Thyroid gland (tissue), 7 donors: ENCODE data around the genes TLCD2 and SMYD4.

DNA sequence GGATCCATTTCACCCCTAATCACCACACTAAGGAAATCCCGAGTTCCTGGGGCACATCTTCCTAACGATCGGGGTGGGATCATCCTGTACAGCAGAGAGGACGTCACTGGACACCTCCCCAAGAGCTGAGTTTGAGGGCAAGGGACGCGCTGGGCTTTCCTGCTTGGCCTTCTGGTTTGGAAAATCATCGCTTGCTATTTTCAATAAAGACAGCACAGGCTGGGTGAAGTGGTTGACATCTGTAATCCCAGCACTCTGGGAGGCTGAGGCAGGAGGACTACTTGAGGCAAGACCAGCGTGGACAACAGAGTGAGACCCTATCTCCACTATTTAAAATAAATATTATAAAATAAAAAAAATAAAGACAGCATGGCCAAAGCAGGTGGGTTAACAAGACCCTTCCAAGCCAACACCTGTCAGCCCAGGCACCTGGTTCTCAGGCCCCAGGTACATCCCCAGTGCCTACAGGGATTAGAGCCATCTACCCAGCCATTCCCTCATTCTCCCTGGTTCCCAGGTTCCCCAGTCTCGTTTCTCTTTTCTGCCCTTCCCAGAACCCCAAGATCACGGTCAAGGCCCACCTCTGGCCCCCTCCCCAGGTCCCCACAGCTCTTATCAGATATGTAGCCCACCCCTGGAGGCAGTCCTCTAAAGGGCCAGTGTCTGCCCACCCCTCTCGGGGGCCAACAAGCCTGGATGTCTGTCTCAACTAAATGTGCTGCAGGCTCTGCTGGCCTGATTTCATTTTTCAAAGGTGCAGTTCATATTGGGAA lies 5.8 kb downstream of the PITPNA start:
- PRO-cap, 2 experiments = no peak in any of the 2 experiments
- RAMPAGE, long total RNA, 5 experiments = no peak in any of the 5 experiments

- PRO-cap, 2 experiments = no peak in any of the 2 experiments
- RAMPAGE, long total RNA, 5 experiments = no peak in any of the 5 experiments
Measured at GRCh38 chr17:1561591-1562176, 908 bp downstream of the PITPNA start.

DNA sequence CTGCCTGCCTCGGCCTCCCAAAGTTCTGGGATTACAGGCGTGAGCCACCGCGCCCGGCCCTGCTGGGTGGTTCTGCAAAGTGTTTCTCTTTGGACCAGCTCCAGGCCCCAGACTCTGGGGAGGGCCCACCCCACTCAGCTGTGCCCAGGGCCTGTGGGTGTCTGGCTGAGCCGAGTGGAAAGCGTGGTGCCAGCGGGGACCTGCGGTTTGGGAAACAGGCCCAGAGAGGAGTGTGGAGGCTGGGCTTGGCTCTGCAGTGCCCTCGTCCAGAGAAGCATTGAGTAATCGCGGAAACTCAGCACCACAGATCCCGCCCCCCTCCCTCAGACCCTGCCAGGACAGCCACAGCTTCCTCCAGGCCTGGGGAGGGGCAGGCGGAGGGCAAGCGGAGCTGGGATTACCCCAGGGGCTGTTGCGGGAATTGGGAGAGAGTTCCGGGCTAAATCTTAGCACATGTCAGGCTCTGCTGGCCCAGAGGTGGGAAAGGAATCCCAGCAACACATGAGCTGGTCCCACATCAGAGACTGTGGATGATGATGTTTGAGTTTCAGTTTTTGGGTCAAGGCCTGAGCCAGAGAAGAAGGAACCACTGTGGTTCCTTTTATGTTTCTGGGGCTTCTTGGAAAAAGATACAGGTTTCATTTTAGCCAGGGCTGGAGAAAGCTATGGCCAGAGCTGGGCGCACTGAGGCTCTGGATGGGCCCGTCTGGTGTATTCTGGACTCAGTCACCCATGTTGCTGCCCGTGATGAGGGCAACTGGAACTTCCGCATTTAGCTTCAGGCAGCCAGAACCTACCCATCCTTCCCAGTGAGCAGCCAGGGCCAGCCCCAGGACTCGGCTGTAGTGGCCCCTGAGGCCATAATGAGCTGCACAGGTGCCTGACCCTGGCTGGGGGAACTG lies 14.8 kb upstream of the PITPNA start:
- PRO-cap, 2 experiments = peak in 1 of 2 experiments; most common plus-strand start position 357 of the sequence (in 1); most common minus-strand start position 253 of the sequence (in 1)
- RAMPAGE, long total RNA, 5 experiments = no peak in any of the 5 experiments

DNA sequence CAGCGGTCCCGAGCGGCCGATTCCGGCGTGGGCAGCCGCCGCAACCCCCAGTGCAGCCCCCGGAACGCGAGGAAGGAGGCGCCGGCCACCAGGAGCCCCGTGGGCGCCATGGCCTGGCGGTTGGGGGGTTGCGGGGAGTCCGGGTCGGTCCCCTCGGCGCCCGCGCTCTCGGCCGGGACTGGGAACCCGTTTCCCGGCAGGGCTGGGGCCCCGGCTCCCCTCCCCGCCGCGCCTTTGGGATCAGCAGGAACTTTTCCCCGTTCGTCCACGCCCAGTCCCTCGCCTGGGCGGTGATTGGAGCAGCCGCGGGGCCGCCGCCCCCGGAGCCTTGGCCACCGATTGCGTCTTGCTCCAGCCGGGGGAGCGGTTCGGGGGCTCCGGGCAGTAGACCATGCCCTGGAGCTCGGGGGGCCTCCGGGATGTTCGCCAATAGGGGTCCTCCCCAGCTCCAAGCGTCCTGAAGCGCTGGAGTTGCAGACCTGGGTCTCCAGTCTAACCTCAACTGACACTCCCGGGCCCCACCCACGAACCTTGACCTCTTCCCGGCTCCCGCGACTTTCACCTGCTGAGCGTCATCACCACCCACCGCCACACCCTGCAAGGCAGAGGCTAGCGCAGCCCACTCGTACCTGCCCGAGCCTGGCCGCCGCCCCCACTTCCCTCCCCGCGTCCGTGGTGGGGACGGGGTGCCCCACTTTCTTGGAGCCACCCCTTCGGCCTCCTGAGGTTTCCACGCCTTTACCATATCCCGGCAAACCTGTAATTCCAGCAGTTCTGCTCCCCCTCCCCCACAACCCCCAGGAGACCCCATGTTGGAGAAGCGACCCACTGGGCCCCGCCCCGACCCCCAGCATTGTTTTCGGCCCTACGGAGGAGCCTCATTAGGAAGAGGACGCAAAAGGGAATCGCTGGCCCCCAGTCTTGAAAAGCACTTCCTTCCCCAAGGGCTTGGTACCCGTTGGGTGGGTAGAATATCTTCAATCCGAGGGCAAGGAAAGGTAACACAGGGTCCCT lies at the start of gene TLCD2:
Gene TLCD2, minus strand, starts transcription at position 245 of the 1,014 bp plus-strand sequence.
- PRO-cap, 2 experiments = peak in 2 of 2 experiments; most common plus-strand start position 332 of the sequence (in 1); most common minus-strand start position 180 of the sequence (in 1)
- RAMPAGE, long total RNA, 5 experiments = no peak in any of the 5 experiments

DNA sequence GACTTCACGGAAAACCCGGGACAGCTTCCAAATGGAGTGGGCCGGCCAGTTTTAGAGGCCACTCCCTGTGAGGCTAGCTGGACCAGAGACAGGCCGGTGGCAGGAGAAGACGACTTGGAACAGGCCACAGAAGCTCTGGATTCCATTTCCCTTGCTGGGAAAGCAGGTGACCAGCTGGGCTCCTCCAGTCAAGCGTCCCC lies 2.2 kb downstream of the WDR81 start:
- PRO-cap, 2 experiments = no peak in any of the 2 experiments
- RAMPAGE, long total RNA, 5 experiments = no peak in any of the 5 experiments

DNA sequence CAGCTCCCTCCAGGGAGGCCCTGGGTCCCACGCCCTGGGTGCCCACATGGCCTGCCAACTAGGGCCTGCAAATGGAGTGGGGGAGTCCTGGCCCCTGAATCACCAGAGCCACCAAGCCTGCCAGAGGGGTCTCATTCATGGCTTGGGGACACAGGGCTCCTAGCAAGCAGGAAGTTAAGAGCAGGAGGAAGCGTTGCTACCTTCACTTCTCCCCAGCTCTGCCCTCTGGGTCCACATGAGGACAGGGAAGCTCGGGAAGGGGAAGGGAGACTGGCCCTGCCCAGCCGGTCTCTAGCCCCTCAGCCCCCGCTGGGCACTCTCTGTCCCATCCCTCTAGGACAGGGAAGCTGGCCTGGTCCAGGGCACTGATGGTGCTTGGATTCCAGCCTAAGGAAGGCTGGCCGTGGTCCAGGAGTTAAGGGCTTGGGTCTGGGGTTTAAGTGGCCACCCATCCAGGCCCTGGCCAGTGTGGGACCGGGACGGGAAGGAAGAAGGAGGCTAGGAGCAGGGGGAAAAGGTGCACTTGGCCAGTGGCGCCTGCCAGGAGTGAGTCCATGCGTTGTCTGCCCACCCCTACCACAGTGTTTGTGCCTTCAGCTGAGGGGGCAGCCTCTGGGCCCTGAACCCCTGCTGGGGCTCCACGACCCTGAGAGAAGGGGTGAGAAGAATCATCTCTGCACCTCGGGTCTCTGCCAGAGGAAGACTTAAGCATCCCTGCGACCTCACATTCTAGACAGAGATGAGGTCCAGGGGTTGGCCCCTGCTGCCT lies 4.7 kb upstream of the SERPINF2 start:
- PRO-cap, 2 experiments = no peak in any of the 2 experiments
- RAMPAGE, long total RNA, 5 experiments = no peak in any of the 5 experiments

GRCh38 chr17:1776261-1776915 lies 14.5 kb downstream of the SERPINF1 start:
- PRO-cap, 2 experiments = no peak in any of the 2 experiments
- RAMPAGE, long total RNA, 5 experiments = no peak in any of the 5 experiments

- PRO-cap, 2 experiments = peak in 2 of 2 experiments; most common plus-strand start chr17:1830000 (in 2); most common minus-strand start chr17:1829862 (in 2)
- RAMPAGE, long total RNA, 5 experiments = start-site peak on the plus strand in 2 of 5 experiments, at chr17:1829951-1830039 at its widest, 108 to 456 reads per replicate
Measured at GRCh38 chr17:1829205-1830333, at the start of gene SMYD4. Gene SMYD4, minus strand, starts transcription at chr17:1829902.

- PRO-cap, 2 experiments = no peak in any of the 2 experiments
- RAMPAGE, long total RNA, 5 experiments = no peak in any of the 5 experiments
Measured at GRCh38 chr17:1960943-1961492, 64.1 kb downstream of the RTN4RL1 start.

DNA sequence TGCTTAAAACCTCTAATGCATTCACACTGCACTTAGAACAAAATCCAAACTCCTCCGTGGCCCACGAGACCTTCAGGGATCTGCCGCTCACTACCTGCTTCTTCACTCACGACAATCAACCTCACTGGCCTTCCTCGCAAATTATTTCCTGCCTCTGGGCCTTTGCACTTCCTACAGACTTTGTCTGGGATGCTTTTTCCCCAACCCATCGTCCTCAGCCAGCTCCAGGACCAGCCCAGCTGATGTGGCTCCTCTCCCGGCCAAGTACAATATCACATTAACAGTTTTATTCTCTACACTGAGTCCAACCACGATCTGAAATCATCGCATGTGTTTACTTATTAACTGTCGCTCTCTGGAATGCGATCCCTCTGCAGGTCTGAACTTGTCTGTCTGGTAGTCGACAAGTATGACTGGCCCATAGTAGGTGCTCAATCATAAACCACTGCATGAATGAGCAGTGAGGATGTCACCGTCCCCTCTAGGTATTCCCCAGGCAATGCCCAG lies 28.0 kb downstream of the RTN4RL1 start:
- PRO-cap, 2 experiments = no peak in any of the 2 experiments
- RAMPAGE, long total RNA, 5 experiments = no peak in any of the 5 experiments

DNA sequence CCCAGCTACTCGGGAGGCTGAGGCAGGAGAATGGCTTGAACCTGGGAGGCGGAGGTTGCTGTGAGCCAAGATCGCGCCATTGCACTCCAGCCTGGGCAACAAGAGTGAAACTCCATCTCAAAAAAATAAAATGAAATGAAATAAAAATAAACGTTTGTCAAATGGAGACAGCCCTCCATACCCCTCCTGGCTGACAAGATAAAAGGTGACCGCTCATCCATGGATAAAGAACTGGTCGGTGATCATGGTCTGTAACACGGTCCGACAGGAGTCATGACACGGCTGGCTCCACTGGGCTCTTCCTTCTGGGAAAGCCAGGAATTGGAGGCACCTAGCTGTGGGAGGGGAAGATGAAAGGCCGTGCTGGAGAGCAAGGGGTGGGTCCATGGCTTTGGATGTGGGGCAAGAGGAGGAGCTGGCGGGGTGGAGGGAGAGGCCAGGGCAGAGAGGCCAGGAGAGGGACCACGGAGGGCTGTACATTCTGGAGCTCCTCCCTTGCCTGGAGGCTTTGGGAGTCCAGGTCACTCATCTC lies 13.9 kb downstream of the RTN4RL1 start:
- PRO-cap, 2 experiments = peak in 1 of 2 experiments; most common plus-strand start position 444 of the sequence (in 1)
- RAMPAGE, long total RNA, 5 experiments = no peak in any of the 5 experiments

GRCh38 chr17:2042157-2043128 lies 621 bp downstream of the OVCA2 start:
- PRO-cap, 2 experiments = peak in 1 of 2 experiments; most common plus-strand start chr17:2042483 (in 1); most common minus-strand start chr17:2042277 (in 1)
- RAMPAGE, long total RNA, 5 experiments = start-site peak on the minus strand in 1 of 5 experiments, at chr17:2042968-2043017 at its widest, 6 reads per replicate

DNA sequence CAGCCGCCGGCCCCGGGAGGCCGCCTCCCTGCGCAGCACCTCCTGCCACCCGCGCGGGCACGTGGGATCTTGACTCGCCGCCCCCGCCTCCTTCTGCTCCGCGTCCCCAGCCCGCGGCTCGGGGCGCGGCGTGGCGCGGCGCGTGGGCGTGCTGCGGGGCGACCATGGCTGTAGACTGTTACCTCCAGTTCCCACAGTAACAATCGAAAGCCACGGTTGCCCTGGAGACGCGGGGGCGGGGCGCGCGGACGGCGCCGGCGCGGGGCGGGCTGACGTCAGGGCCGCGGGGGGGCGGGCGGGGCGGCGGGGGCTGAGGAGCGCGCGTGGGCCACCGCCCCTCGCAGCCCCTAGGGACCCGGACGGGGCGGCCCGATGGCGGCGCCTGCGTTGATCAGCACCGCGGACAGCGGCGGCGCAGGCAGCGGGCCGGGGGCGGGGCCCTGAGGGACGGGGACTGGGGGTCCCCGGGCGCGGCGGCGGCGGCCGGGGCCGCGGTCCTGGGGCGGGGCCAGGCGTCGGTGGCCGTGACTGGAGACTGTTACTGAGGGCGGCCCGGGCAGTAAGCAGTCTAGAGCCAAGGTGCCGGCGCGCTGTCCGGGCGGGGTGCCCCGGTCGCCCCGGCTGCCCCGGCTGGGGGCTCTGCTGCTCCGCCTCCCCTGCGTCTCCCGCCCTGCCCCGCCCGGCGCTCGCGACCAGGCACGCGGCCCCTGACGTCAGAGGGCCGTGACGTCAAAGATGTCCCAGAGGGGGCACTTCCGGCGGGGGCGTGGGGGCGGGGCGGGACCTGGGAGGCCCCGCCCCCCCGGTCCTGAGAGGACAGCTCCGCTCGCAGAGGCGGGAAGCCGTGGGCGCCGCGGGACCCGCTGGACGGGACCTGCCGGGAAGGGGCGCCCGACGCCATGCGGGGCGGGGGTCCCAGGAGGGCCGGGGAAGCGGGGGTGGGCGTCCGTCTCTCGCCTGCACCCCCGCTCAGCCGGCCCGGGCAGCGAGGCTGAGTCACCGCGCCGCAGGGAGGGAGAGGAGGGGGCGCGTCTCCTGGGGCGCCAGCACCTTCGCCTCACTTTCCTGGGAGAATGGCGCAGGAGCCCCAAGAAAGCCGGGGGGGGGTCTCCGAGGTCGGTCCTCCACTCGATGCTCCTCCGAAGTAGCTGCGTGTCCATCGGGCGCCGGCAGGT lies 4.7 kb upstream of the HIC1 start:
- PRO-cap, 2 experiments = peak in 2 of 2 experiments; most common plus-strand start position 294 of the sequence (in 1); most common minus-strand start position 177 of the sequence (in 2)
- RAMPAGE, long total RNA, 5 experiments = no peak in any of the 5 experiments

GRCh38 chr17:2056883-2057704 lies 2.2 kb downstream of the HIC1 start:
- PRO-cap, 2 experiments = no peak in any of the 2 experiments
- RAMPAGE, long total RNA, 5 experiments = no peak in any of the 5 experiments

- PRO-cap, 2 experiments = no peak in any of the 2 experiments
- RAMPAGE, long total RNA, 5 experiments = no peak in any of the 5 experiments
Measured at GRCh38 chr17:2061206-2061920, 6.5 kb downstream of the HIC1 start.

DNA sequence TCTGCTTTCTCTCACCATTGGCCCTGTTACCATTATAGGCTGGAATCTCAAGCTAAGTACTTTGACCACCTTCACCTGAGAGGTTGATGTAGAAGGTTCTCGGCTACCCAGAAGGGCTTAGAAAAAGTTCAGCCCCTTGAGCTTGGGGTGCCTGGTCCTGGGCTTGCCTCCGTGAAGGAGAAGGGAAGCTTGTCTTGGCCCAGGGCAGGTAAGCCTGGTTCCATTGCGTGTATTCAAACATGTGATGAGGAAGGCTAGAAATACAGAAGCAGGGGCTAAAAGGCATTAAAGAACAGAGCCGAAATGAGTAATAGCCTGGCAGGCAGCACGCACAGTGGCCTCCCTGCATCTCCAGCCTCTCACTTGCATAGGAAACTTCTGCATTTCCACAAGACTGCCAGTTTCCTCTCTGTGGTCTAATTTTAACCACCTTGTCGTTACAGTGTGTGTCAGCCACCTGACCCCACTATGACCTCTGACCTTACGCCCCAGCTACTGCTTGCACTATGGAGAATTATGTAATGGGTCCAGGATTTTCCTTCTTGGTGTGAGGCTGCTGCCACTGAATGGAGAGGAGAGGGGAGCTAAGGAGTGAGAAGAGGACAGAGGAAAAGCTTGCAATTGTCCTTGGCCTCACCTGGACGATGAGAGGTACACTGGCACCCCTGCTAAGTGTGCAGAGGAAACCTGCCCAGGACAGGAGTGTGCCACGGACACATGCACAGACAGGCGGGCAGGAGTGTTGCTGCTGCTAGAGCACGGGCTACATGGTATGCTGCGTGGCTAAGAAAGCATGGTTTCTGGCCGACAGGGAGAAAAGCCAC lies 32.8 kb downstream of the HIC1 start:
- PRO-cap, 2 experiments = peak in 1 of 2 experiments; most common plus-strand start position 565 of the sequence (in 1); most common minus-strand start position 365 of the sequence (in 1)
- RAMPAGE, long total RNA, 5 experiments = no peak in any of the 5 experiments

DNA sequence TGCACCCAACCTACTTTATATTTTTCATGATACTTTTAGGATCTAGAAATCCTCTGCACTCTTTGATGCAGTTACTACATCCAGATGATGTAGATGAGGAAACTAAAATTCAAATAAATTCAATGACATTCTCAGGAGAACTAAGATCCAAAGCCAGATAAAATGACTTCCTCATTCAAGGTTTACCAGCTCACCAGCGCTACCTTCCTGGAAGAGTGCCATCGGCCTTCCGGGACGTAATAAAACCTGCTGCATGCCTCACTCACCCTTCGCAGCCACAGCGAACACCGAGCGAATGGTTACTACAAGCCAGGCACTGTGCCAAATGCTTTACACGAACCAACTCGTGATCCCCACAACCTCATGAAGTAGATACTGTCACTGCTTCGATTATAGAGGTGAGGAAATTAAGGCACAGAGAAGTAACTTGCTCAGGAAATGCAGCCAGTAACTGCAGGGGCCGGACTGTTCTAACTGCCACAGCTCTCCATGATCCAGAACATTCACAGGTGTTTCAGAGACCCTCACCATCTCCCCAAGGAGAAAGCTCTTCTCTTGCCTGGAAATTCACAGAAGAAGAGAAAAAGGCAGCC lies 46.6 kb downstream of the HIC1 start:
- PRO-cap, 2 experiments = peak in 1 of 2 experiments; most common plus-strand start position 272 of the sequence (in 1)
- RAMPAGE, long total RNA, 5 experiments = no peak in any of the 5 experiments

GRCh38 chr17:2172517-2173008 lies 117.7 kb downstream of the HIC1 start:
- PRO-cap, 2 experiments = peak in 1 of 2 experiments; most common plus-strand start chr17:2172815 (in 1)
- RAMPAGE, long total RNA, 5 experiments = no peak in any of the 5 experiments

DNA sequence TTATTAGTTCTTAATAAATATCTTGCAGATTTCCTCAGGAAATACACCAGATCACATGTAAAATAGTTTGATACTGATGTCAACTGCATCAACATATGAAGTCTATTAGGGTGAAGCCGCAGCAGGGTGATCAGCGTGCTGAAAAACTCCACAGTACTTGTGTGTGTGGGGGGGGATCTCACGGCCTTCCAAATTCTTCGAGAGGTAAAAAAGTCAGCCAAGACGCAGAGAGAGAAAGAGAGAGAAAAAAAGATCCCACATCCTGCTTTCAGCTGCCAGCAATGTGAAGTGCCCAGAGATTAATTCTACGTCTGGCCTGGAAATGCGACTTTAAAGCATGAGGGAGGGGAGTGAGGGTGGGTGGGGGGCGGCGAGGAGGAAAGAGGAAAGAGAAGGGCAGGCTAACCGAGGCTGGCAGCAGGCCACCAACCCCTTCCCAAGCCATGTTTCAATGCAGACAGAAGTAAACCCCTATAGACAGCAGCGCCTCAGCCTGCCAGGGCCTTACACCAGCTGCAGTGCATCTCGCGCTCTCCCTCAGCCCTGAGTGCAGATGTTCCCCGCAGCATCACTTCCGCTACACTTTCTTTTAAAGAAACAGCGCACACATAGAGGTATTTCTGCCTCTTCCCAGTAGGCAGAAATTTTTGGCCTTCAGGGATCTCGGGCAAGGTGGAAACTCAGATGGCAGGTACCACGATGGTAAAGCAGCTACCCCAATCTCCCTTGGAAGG lies 87.9 kb downstream of the SMG6 start:
- PRO-cap, 2 experiments = peak in 2 of 2 experiments; most common plus-strand start position 105 of the sequence (in 1); most common minus-strand start position 549 of the sequence (in 2)
- RAMPAGE, long total RNA, 5 experiments = no peak in any of the 5 experiments

- PRO-cap, 2 experiments = no peak in any of the 2 experiments
- RAMPAGE, long total RNA, 5 experiments = no peak in any of the 5 experiments
Measured at GRCh38 chr17:2253787-2254481, 49.7 kb downstream of the SMG6 start.